HTERT-HM (cell line): ENCODE data around the genes PCDH18 and NDUFC1.

GRCh38 chr4:128844484-128845523 is 35.3 kb downstream of the JADE1 start:
- RRBS, result no CpG with 5 or more reads among the region's 8 CpGs

DNA sequence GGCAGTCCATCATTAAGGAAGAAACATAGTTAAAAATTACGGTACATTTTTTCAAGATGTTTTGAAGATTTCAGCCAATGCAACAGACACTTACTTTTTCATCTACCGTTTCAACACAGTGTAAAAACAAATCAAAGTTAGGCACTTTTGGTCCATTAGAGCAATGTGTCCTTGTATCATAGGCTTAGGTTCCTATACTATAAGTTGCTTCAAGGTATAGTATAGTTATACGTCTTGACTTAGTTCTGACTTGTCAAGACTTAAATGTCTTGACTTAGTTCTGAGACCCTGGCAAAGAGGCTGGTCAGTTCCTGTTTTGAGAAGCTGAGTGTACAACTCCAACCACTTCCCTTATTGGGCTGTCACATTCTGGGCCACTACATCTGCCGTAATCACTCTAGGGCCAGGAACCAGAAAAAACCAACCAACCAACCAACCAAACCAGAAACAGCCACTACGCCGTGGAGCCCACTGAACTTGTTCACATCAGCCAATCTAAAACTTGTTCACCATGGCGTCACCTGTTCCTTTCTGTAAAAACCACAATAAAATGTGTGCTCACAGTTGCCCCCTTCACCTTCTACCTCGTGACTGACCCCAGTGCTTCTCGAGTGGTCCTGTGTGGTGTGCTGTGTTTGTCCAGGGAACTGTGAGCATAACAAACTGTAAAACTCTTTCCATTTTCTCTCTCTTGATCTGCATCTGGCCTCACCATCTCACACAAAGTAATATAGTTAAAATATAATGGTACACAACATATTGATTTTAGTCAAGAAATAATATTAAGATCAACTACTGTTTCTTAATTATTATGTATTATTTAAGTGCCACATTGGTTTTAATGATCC is 107.3 kb downstream of the JADE1 start:
- RRBS, result no CpG with 5 or more reads among the region's 9 CpGs

GRCh38 chr4:128943029-128943317 is 133.5 kb downstream of the JADE1 start:
- RRBS, result no CpG with 5 or more reads among the region's 3 CpGs

DNA sequence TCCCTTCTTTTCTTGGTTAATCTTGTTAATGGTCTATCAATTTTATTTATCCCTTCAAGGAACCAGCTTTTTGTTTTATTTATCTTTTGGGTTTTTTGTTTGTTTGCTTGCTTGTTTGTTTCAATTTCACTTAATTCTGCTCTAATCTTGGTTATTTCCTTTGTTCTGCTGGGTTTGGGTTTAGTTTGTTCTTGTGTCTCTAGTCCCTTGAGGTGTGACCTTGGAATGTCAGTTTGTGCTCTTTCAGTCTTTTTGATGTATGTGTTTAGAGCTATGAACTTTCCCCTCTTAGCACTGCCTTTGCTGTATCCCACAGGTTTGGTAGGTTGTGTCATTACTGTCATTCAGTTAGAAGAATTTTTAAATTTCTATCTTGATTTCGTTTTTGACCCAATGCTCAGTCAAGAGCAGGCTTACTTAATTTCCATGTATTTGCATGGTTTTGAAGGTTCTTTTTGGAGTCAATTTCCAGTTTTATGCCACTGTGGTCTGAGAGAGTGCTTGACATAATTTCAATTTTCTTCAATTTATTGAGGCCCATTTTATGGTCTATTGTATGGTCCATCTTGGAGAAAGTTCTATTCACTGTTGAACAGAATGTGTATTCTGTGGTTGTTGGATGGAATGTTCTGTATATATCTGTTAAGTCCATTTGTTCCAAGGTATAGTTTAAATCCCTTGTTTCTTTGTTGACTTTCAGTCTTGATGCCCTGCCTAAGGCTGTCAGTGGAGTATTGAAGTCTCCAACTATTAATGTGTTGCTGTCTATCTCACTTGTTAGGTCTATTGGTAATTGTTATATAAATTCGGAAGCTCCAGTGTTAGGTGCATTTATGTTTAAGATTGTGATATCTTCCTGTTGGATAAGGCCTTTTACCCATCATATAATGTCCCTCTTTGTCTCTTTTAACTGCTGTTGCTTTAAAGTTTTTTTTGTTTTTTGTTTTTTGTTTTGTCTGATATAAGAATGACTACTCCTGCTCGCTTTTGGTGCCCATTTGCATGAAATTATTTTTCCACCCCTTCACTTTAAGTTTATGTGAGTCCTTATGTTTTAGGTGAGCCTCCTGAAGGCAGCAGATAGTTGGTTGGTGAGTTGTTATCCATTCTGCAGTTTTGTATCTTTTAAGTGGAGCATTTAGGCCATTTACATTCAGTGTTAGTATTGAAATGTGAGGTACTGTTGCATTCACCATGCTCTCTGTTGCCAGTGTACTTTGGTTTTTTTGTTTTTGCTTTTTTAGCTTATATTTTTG is 22.3 kb downstream of the SCLT1 start:
- RRBS, result no CpG with 5 or more reads among the region's 3 CpGs

- RRBS, result no CpG with 5 or more reads among the region's 4 CpGs
These were observed 705 bp downstream of the SCLT1 start for GRCh38 chr4:129092661-129093006.

- RRBS, result no CpG with 5 or more reads among the region's 2 CpGs
These were observed 927.9 kb downstream of the C4orf33 start for GRCh38 chr4:130023928-130024162.

- RRBS, result no CpG with 5 or more reads among the region's 22 CpGs
These were observed 2.7 kb upstream of the PCDH10 start for GRCh38 chr4:133146333-133146912.

GRCh38 chr4:133578830-133579144 is 429.7 kb downstream of the PCDH10 start:
- RRBS, result no CpG with 5 or more reads among the region's 3 CpGs

DNA sequence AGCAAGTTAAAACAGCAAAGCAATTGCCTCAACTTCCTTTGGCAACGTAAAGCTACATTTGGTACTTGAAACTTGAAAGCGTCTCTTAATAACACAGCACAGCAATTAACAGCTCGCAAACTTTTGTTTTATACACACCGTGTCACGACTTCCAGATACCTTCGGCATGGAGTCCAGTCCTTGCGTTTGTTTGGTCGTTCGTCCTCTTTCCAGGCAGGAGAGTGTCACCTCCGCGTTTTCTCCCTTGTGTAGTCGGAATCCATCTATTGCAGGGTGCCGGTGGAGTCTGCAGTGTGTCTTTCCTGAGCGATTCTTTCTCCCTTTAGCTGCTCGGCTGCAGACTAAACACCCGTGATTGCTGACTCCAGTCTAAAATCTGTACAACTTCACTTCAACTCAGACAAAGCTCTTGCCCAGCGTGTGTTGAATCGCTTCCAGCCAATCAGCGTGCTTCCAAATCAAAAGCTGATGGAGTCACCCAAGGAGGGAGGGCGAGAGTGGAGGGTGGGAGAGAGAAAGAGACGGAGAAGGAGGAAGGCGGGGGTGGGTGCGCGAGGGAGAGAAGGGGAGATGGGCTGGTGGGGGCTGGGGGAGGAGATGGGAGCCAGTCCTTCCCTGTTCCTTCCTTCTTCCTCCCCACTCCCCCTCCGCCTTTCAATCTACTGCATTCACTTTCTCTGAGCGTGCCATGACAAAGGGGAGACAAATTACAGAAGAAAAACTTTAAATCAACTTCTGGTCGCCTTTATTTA is at the start of gene PCDH18:
PCDH18 (minus strand) TSS at position 378 of the 752 bp plus-strand sequence.
- RRBS, result no CpG with 5 or more reads among the region's 27 CpGs

- RRBS, result no CpG with 5 or more reads among the region's 1 CpG
These were observed 39.4 kb downstream of the SLC7A11 start for GRCh38 chr4:138202768-138203076.

DNA sequence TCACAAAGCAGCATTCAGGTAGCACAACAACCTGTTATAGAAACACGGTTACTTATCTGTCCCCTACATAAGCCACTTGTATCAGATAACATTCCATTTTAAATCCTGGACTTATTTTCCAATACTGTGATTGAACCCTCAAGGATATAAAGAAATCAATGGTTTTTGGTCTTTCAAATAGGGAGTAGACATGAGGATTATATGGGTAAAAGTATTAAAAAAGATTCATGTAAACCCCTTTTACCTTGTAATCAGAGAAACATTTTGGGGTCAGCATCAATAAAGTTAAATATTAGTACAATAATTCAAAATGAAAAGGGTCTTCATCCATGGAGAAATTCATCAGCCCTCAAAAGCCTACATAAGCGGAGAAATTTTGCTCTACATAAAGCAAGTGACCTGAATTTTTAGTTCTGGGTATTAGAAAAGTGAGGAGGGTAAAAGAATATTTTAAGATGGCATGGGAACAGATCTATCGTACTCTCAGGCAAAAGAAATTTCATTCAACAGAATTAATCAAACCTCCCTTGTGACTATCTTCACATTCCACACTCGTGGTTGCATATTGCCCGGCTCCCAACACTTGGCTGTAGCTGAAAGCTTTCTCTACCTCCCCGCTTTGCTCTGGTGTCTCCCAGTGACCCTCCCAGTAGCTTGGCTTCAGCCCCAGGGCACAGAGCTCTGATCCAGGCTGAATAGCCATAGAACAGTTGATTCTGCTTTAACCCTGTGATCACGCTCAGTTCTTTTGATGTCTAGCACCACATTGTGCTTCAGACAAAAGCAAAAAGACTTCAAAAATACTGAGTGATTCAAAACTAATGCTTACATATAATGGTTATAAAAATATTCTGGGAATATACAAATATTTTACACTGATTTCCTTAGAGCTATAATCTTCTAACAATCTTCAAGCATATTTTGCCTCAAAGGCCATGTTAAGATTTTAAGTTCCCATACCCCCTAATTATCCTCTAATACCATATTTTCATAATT is 24.7 kb downstream of the SLC7A11 start:
- RRBS, result no CpG with 5 or more reads among the region's 7 CpGs

DNA sequence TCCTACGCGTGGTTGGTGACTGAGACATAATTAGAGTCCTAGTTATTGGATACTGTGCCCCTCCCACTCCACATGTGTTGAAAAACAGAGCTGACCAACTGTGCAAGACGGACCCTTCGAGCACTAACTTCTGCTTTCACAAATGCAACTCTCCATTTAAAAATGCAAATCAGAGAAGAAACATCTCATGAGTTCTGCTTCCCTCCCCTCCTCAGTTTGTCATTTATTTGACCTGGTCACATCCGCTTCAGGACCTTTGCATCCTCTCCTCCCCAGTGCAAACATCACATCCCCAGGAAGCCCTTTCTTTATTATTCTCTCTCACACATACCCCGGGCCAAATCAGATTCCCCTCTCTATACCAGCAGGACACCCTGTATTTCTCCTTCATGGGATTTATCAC is 38.1 kb upstream of the NOCT start:
- RRBS, result no CpG with 5 or more reads among the region's 6 CpGs

- RRBS, result under 1% methylated on average over 6 of the region's 50 CpGs
These were observed at the start of gene NDUFC1 for GRCh38 chr4:139301838-139302959. Gene NDUFC1, minus strand, starts transcription at chr4:139302477.

DNA sequence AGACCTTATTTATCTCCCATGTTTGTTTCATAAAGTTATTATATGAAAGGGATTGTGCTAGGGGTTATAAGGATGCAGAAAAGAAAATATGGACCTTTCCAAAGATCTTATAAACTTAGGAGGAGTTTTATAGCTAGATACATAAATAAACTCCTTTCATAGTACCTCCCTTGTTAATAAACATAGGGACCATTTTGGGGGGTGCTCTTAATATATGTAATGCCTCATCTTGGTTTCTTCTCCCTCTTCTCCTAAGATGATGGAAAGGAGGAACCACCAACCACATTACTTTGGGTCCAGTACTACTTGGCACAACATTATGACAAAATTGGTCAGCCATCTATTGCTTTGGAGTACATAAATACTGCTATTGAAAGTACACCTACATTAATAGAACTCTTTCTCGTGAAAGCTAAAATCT is 54.9 kb upstream of the NDUFC1 start:
- RRBS, result no CpG with 5 or more reads among the region's 1 CpG

GRCh38 chr4:139815505-139816824 is 150.3 kb downstream of the MGST2 start:
- RRBS, result no CpG with 5 or more reads among the region's 26 CpGs

DNA sequence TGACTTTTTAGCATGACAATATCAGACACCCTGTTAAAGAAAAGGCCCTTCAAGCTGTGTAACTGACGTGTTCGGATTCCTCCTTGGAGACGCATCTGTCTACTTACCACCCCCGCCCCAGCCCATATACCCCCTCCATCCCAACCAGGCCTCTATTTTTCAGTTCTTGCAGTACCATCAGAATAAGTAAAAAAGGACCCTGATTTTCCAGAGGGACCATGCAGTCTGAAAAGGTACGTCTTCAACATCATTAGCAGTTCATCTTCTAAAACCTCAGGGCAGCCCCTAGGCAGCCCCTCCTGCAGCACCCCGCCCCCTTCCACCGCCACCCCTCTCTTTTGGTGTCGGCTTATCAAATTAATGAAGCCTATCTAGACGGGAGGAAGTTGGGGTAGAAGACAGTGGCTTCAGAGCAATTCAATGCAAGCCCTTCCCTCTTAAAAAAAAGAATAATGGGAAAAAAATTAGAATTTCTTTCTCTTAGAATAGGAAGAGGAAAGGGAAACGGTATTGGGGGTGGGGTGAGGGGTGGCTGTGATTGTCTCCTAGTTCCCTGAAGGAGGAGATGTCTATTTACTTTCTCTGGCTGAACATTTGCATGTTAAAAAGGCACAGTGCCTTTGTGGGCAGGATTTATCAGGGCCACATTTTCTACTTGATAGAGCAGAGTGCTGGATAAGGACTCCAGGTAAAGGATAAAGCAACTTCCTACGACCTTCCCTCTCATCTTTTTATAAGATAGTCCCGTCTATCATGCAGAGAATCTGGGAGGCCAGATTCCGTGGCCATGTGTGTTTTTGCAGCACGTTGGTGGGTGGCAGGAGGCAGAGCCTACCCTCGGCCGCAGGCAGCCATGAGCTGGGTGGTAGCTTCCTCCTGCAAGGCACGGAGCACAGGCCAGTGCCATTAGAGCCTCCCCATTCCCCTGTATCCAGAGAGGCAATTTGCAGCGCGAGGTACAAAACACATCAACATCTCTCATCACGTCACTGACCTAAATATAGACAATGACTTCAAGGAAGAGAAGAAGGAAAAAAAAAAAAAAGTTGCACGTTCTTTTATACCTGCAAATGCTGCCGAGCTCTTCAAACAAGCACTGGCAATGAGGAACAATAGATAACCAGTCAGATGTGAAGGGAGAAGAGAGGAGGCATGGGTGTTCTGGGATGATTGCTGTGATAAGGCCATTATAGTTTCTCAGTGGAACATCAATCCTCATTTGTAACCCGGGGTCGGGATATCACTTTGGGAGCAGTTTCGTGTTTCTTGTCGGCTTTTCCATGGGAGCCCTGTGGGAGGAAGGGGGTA is 159.6 kb downstream of the MGST2 start:
- RRBS, result no CpG with 5 or more reads among the region's 26 CpGs

DNA sequence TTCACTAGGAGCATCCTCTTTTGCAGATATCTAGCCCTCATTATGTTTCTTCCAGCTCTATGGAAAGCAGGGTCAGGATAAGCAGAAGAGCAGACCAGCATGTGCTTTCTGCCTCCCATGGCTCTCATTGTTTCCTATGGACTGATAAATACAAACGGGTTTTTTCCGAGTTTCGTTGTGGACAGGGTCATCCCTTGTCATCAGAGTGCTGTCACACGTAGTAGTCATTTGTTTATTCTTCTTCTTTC is 168.1 kb downstream of the MAML3 start:
- RRBS, result no CpG with 5 or more reads among the region's 4 CpGs

DNA sequence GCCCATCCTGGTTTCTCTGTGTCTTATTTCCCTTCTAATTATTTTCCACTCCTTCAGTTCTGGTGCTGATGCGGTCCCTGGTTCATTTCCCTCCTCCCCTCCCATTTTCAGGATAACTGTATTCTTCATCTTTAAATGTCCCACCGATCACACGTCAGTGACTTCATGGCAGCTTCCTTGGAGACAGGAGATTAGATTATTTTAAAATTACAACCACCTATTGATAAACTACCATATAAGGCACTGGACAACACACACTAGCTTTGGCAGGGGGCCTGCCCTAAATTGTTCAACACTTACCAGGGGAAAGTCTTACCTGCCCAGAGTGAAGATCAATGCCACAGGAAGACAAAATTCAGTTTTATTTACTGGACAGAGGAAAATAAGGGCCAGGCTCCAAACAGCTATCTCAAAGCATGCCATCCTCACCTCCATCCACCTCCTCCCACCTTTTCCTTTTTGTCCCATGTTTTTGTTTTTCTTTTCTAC is 123.9 kb downstream of the MAML3 start:
- RRBS, result no CpG with 5 or more reads among the region's 3 CpGs

DNA sequence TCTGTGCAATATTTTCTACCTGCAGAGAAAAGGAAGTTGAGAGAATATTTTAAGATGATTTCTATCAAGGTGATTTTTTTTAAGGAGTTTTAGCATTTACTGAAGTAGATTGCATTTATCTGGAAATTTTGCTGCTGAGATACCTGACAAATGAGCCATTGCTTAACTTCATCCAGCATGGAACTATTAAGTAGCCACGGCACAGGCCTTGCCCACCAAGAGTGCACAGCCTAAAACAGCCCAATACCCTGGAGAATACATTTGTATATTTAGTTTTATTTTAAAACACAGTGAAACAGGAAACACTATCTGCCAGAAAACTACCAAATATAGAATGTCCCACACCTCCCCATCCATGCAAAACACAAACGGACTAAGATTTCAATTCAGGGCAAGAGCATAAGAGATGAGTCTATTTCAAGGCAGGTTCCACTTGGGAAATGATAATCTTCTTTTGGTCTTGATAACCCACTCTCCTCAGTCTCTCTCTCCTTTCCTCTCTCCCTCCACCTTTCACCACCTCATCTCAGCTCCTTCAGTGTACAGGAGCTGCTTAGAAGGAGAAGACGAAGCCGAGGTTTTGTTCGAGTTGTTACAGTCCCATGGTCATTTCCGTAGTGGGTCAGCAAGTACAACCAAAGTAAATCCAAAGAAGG is 57.0 kb downstream of the MAML3 start:
- RRBS, result no CpG with 5 or more reads among the region's 6 CpGs

- RRBS, result no CpG with 5 or more reads among the region's 8 CpGs
These were observed 29.8 kb downstream of the MAML3 start for GRCh38 chr4:140124107-140124580.